Glomerular endothelial cell (primary cell): ENCODE data around the gene ALG1.

DNA sequence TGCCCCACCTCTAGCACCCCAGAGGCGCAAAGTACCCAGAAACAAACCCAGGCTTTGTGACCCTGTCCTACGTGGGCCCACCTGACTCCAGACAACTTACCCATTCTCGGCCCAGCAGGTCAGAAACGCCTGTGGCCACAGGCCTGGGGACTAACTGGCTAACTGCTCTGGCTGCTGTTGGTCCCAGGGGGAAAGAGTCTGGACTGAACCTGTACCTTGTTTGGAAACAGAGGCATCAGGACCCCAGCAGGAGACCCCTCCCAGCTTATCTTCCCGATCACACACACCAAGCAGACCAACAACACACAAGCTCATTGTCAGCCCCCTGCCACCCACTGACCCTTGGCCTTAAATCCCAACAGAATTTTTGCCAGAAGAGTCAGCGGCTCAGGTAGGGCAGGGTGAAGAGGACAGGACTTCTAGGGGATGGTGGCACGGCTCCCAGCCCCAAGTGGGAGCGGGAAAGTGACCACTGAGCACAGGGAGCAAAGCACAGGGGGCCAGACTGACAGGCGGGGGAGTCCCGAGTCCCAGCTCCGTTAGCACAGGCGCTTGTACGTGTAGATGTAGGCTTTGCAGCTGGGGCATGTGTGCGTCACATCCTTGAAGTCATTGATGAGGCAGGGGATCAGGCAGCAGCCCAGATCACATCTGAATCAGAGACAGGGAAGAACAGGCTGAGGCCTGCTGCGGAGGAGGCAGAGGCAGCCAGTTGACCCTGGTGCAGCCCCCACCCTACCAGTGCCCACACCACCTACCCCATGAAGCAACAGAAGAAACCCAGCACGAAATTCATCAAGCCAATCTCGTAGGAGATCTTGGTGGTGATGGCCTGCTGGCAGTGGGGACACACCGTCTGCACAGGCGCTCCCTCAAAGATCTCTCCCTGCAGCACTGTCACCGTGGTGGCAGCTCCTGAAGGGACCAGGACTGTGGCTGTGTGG lies 26.3 kb downstream of the CDIP1 start:
- RAMPAGE, long total RNA, result no peak

- RAMPAGE, long total RNA, result no peak
Observed at GRCh38 chr16:4668276-4668912, 25.0 kb upstream of the NUDT16L1 start.

- RAMPAGE, long total RNA, result no peak
Observed at GRCh38 chr16:4694741-4695800, 1.7 kb downstream of the NUDT16L1 start.

- RAMPAGE, long total RNA, result no peak
Observed at GRCh38 chr16:4701380-4701829, 8.0 kb downstream of the NUDT16L1 start.

DNA sequence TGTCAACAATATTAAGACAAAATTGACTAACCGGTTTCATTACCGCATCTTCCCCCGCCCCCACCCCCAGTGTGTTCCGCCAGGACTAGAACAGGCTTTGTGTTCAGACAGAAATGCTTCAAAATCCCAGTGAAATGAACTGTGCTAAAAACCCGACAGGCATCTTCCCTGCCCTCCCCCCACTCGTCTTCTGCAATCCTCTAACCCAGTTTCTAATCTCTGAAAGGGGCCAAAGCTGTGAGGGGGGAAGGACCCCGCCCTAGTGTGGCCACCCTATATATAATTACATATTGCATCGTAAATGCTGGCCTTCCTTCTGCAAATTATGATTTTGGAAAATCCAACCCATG lies 1.1 kb upstream of the ROGDI start:
- RAMPAGE, long total RNA, result no peak

GRCh38 chr16:4924667-4925337 lies 12.1 kb downstream of the PPL start:
- RAMPAGE, long total RNA, result no peak

DNA sequence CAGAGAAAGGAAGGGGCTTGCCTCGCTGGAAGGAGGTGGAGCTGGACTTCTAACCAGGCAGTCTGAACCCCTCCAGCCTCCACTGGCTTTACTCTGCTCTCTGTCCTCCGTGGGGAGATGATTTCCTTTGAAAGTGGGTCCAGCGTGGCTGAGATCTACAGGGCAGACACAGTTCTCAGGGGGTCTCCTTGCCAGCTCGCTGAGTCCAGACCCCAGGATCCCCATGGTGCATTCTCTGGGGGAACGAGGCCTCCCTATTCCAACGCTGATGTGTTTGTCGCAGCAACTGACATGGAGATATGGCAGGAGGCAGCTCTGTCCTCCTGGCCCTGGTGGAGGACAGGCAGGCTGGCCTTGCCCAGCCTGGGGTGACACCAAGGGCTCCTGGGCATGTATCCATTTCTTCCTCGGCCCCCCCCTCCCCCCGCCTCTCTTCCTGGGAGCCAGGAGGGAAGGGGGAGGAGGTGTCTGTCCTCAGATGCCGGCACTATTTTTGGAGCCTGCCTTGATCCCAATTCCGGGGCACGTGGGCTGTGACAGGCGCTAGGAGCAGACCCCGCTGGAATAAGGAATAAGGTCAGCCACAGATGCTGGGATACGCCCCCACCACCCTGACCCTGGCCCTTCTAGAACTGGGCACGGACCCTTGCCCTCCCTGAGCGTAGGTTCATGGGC lies 23.8 kb downstream of the SEC14L5 start:
- RAMPAGE, long total RNA, result no peak

- RAMPAGE, long total RNA, result no peak
Observed at GRCh38 chr16:5018617-5019369, 14.9 kb downstream of the NAGPA start.

DNA sequence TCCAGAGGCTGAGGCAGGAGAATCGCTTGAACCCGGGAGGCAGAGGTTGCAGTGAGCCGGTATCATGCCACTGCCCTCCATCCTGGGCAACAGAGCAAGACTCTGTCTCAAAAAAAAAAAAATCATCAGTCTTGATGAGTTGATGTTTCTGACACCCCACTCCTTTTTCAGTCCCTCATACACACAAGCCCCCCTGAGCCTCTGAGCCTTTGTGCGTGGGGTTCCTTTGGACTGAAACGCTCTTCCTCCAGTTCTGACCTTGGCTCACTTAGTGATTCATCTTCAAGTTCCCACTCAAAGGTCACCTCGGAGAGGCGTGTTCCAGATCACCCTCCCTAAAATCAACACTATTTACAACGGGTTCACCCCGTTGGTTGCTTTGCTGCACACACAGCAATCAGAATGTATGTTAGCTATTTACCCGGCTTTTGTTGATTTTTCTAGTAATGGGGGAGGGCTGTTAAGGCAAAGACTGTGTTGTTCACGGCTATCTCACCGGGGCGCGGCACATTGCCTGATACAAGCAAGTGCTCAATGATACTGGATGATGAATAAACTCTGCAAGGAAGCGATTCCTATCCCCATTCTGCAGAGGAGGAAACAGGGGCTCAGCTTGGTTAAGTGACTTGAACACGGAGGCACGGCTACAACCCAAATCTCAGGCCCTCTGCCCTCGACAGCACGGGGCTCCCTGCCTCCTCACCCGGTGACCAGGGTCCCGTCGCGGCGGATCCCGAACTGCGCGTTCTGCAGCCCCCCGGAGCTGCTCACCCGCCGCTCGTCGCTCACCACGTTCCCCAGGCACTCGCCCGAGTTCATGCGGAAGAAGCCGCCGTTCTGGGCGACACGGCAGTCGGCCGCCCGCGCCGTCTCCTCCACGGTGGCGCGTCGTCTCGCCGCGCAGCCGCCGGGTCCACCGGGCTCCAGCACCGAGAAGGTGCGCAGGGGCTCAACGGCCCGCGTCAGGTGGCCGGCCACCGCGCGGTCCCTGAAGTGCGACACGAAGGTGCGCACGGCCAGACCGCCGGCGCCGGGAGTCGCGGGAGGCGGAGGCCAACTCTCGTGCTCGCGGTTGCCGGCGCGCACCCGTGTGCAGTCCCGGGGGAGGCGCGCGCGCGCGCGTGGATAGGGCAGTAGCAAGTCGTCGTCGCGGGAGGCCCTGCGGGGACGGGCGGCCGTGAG lies 774 bp downstream of the NAGPA start:
- RAMPAGE, long total RNA, result no peak

DNA sequence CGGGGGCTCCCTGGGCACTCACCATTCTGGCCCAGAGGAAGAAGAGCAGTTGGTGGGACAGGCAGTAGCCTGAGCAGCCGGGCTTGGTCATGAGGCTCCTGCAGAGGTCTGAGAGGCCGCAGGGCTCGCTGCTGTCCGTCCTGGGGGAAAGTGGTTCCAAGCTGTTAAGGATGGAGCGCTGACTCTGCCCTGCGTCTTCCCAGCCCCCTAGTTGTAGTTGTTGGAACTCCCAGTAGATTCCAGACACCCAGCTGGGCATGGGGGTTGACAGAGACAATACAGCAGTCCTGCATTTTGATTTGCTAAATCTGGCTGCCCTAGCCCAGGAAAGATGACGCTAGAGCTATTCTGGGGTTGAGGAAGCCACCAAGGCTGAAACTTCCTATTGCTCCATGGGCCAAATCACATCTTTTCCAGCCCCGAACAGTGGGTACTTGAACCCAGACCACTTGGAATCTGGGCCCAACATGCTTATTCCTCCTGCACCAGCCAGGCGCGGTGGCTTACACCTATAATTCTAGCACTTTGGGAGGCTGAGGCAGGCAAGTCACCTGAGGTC lies 7.2 kb downstream of the C16orf89 start:
- RAMPAGE, long total RNA, result no peak

- RAMPAGE, long total RNA, result start-site peak on the plus strand at chr16:5071821-5071844, 219 and 167 reads in 2 replicates
Observed at GRCh38 chr16:5071528-5072577, at the start of gene ALG1. ALG1 (plus strand) TSS chr16:5071843.

DNA sequence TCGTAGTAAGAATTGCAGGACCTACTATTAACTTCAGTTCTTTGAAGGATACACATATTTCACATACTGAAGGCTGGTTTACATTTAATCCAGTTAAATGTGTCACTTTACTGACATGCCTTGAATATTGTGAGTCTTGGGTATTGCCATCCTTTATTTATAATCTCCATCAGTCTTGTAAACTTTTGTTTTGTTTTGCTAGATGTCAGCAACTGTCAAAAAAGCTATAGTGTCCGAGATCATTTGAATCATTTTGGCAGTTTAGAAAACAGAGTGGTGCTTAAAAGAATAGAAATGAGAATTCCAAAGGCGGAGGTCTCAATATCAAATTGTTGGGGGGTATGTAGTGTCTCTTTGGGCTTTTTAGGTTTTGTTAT lies 529.2 kb downstream of the RBFOX1 start:
- RAMPAGE, long total RNA, result no peak

DNA sequence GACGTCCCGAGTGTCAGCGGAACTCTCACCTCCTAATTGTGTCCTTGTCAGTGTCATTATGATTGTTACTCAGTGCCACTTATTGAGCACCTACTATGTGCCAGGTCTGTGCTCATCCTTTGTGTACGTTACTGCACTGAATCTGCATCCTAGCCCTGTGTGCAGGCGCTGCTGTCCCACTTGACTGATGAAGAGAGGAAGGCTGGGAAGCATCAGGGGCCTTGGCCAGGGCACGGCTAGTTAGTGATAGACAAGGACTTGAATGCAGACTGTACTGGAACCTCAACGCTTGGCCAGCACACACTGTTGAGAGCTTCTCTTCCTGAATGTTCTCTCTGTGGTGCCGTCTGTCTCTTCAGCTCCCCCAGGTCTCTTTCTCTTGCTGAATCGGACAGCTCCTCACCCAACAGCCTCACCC lies 21.1 kb downstream of the METTL22 start:
- RAMPAGE, long total RNA, result no peak

DNA sequence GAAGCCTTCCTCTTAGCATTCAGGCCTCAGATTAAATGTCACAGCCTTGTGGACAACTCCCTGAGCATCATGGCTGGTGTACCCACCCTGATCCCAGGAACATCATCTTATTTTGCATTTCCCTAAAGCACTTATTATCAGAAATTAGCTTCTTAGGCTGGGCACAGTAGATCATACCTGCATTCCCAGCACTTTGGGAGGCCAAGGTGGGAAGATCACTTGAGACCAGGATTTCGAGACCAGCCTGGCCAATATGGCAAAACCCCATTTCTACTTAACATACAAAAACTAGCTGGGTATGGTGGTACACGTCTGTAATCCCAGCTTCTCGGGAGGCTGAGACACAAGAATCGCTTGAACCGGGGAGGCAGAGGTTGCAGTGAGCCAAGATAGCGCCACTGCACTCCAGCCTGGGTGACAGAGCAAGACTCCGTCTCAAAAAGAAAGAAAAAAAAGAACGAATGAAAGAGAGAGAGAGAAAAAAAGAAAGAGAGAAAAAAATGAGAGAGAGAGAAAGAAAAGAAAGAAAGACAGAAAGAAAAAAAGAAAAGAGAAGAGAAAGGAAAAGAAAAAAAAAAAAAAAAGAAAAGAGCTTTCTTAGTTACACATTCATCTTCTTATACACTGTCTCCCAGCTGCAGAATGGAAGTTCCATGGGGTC lies 5.8 kb upstream of the ABAT start:
- RAMPAGE, long total RNA, result no peak

DNA sequence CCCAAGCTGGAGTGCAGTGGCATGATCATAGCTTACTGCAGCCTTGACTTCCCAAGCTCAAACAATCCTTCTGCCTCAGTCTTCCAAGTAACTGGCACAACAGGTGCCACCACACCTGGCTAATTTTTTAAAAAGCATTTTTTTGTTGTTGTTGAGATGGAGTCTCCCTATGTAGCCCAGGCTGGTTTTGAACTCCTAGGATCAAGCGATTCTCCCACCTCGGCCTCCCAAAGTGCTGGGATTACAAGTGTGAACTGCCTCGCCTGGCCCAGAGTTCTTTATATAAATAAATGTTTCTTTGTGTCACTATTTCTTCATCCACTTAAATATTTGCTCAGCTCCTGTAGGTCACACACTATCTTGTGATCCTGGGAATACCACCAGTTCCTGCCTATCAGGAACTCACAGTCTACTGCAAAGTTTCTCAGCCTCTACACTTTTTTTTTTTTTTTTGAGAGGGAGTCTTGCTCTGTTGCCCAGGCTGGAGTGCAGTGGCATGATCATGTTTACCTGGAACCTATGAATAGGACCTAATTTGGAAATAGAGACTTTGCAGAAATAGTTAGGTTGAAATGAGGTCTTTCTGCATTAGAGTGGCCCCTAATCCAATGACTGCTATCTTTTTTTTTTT lies 6.7 kb downstream of the ABAT start:
- RAMPAGE, long total RNA, result no peak

GRCh38 chr16:8740635-8741391 lies 56.6 kb downstream of the TMEM186 start:
- RAMPAGE, long total RNA, result no peak

GRCh38 chr16:8822383-8823115 lies 24.9 kb downstream of the PMM2 start:
- RAMPAGE, long total RNA, result no peak

DNA sequence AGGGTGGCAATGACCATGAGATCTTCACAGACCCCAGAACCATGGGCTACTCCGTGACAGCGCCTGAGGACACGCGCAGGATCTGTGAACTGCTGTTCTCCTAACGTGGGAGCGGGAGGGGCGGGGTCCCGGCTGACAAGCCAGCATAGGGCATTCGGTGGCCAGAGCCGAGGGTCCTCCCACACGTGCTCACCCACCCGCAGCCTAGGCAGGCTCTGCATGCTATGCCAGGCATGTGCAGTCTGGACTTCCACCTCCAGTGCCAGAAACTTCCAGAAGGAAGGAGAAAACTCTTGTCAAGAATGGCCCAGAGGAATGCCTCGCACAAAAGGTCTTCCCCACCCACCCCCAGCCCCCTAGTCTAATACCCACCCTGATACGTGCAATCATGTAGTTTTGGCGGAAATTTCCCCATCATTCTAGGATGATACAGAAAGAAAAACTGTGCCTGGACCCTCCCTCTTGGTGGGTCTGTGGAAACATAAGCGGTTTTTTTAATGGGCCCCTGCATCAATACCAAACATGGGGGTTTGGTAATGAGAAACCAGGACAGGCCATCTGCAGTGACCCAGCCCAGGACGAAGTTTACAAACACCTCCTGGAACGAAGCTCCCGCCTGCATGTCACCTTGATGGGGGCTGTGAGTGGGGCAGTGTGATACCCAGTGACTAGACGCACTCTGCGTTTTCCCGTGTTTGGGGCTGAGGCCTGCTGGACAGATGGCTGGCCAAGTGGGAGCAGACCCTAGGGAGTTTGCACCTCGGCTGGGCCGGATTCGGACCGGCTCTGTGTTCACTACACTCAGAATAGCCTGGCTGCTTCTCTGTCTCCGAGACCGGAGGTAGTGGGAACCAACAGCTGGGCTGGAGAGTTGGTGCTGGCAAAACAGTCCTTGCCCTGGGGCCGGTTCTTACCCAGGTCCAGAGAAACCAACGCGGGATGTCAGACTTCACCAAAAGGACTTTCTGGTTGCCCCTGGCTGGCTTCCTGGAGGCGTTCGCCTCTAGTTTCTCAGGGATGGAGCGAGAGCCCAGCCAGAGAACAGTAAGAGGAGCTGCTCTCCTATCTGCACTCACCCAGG lies 20.7 kb downstream of the CARHSP1 start:
- RAMPAGE, long total RNA, result no peak

GRCh38 chr16:8869636-8870104 lies 864 bp upstream of the CARHSP1 start:
- RAMPAGE, long total RNA, result no peak

- RAMPAGE, long total RNA, result no peak
Observed at GRCh38 chr16:8885562-8885955, 3.4 kb downstream of the LITAFD start.